ENCODE measurements around a stretch of chr21.

DNA sequence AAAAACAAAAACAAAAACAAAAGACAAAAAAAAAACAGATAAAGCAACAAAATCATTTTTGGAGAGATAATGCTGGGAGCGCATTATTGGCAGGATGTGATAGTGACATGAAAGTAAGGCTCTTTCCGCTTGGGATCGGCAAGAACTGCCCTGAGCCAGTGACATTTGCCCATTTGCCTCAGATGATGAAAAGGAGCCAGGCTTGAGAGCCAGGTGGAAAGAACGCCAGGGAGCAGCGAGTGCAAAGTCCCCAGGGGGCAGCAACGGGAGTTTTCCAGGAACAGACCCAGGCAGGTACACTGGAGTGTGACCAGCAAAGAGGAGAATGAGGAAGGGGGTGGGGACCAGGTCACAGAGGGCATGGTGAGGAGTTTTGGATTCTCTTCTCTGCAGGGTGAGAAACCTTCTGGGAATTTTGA, 10.8 kb upstream of the ETS2 start:
- PRO-cap: no peak

DNA sequence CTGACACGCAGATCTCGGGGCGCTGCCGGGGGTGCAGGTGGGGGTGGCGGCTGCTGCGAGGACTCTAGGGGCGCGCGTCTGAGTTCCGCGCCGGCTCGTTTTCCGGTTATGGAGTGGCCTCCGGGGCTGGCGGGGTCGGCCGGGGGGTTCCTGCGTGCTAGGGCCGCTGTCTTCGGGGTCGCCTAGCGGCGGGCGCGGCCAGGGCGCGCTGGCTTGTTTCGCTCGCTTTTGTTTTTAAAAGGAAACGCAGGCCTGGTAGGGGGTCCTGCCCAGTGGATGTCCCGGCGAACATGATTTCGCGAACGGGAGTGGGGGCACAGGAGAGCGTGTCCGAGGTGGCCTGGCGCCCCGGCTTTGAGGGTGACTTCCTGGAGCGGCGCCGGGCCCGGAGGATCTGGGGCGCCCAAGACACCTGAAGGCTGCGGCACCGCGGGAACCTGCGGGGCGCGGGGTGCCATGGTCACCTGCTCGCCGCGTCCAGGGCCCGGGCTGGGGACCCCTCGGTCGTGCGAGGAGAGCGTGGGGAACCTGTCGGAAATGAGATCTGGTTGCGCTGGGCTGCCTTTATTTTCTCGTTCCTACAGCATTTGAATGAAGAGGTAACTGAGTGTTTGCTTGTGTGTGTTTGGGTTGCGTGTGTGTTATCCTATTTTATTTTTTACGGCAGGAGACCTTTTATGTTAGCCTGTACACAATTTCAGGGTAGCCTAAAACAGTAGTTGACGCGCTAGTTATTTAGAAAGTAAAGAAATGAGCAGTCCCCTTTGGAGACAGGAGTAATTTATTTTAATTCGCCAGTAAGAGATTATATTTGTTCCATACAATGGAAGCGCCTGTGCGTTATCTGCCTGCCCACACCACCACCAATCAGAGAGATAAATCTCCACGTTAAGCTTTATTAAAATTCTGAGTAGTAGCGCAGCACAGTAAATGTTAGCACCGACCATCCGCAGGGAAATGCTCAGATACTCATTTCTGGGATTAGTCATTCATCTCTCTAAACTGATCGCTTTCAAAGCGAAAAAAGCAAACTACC, 799 bp downstream of the ETS2 start:
- PRO-cap: no peak

GRCh38 chr21:38817744-38818846, 12.4 kb downstream of the ETS2 start:
- PRO-cap: no peak

- PRO-cap: no peak
These were observed 17.6 kb downstream of the ETS2 start for GRCh38 chr21:38823351-38823778.

- PRO-cap: no peak
These were observed 47.6 kb downstream of the ETS2 start for GRCh38 chr21:38853287-38853832.

DNA sequence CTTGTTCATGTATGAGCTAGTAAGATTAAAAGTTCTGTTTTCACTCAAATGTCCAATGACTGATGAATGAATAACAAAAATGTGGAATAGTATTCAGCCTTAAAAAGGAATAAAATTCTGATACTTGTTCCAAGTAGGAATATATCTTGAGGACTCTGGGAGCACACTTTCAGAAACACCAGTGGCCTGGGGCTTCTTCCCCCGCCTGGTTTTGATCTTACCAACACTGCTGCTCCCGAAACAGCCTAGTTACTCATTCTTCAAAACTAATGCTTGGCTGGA, 115.8 kb downstream of the ETS2 start:
- PRO-cap: no peak

DNA sequence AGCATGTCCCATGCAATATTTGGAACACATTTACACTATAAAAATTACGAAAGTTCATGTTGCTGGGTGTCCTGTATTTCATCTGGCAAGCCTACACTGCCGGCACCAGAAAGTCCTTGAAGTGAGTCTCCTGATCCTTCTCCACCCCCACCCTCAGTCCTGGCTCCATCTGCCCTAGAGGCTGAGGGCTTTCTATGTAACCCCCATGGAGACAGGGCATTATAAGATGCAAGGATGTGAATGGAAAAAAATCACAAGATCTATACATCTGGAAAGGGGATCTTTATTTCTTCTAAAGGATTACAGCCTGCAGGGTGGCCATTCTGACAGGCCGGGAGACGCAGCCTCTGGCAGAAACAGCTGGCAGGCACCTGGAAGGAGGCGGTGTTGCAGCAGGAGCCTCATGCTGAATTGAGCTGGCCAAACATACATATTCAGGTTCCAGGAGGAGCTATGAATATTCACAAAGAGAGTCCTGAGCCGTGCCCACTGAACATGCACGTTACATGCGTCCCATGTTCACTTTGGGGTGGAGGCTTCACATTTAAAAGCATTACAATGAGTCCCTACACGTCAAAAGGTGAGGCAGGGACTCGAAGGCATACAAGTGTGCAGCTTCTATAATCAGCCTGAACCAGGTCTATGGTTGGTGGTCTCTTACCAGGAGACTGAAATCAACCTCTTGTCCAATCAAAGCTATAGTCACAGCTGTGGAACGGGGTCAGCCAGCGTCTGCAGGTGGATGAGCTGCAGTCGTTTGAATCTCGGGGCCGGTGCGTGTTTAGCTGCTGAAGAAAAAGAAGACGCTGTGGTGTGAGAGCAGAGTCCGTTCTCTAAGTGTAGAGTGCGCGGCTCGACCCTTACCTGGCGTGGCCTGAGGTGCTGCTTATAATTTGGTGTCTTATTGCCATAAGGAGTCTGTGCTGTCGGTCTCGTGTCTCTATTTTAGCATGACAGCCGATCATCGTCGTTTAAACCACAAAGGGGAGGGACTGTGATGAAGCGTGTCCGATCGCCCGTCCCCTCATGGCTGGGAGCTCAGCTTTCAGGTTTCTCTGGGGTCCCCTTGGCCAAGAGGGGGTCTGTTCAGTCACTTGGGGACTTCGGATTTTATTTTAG, 182.9 kb downstream of the ETS2 start:
- PRO-cap: no peak

GRCh38 chr21:38992338-38993348, 186.9 kb downstream of the ETS2 start:
- PRO-cap: no peak

GRCh38 chr21:39005997-39006577, 177.2 kb downstream of the PSMG1 start:
- PRO-cap: no peak

DNA sequence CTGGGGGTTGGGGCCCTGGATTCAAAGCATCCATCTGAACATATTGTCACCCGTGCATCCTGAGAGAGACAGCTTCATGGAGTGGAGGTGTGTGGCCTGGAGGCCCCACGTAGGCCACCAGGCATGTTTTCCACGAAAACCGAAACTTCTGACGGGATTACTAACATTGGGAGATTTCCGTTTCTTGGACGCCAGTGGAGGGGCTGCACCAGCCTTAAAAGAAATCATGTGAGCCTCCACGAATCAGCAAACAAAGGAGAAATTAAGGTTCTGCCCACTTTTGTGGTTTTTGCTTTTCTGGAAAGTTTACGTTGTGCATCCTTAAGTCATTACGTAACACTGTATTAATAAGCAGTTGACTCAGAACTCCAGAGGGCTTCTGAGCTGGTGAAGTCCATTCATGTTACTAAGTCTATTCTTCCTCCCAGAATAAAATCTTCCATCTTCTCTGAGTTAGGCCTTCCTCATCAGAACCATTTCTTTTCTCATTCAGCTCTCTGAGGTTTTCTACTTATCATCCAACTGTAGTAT, 168.5 kb downstream of the PSMG1 start:
- PRO-cap: no peak

DNA sequence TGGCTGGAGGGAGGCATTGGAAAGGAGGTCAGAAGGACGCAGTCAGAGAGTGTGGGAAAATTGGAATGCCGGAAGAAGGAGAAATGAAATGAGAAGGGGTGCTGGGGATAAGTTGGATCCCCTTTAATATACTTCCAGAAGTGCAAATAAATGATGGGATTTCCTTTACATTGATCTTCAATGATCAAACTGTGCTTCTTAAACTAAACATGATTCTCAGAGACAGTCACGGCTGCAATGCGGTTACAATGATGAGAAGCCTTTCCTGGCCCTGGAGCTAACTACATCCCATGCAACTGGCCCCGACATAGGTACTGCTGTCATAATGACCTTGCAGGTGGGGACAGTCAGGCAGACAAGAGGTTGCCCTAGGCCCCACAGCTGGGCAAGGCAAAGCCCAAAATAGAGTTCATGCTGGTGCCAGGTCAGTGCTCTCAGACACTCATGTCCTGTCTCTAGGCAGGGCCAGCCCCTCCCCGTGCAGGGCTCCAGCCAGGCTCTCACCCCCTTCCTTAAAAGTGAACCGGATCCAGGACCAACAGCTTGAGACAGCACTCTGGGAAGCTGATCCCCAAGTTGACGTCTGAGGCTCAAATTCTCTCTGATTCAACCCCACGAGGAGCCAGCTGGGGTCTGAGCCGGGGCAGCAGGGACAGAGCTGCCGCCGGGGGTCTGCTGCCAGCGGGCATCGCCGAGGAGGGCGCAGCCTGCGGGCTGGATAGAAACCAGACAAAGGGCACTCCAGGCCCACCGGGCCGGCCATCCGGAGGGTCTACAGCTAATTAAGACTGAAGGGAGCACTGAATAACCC, 96.2 kb downstream of the PSMG1 start:
- PRO-cap: unidirectional peak, plus-strand start at position 515 of the sequence

- PRO-cap: no peak
These were observed 42.3 kb upstream of the PSMG1 start for GRCh38 chr21:39225500-39225991.

DNA sequence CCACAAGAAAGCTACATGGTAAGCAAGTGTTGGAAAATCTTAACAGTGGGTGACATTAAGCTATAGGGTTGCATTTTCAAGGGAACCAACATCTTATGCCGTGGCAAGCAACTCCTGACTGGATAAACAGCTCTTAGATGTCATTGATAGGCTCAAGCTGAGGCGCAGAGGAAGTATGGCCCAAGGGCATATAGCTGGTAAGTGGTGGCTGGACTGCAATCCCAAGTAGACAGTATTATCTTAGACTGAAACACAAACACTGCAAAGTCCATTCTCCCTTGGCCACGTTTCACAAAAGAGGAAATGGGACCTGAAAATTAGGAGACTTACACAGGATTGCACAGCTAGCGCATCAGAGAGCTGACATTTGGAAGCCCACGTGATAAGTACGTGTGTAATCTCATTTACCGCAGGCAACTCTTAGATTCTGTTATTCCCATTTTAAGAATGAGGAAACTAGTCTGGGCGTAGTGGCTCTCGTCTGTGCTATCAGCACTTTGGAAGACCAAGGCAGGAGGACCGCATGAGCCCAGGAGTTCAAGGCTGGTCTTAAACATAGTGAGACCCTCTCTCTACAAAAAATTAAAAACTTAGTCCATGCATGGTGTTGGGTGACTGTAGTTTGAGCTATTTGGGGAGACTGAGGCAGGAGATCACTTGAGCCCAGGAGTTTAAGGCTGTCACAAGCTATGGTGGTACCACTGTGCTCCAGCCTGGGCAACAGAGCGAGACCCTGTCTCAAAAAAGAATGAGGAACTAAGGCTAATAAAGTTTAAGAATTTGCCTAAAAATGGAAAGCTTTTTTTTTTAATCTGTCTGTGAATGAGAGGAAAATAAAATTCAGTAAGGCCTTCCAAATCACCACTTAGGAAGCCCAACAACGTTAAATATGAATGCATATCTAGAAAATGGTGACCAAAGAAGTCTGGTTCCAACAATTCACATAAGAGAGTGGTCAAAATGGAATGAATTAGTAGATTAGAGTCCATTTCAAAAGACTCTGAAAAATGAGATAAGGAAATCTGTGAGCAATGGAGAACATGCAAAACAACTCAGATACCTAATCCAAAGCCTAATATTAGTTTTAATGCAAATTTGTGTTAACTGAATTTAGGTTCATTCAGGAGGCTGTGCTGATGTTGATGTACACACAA, 4.3 kb upstream of the BRWD1 start:
- PRO-cap: no peak

DNA sequence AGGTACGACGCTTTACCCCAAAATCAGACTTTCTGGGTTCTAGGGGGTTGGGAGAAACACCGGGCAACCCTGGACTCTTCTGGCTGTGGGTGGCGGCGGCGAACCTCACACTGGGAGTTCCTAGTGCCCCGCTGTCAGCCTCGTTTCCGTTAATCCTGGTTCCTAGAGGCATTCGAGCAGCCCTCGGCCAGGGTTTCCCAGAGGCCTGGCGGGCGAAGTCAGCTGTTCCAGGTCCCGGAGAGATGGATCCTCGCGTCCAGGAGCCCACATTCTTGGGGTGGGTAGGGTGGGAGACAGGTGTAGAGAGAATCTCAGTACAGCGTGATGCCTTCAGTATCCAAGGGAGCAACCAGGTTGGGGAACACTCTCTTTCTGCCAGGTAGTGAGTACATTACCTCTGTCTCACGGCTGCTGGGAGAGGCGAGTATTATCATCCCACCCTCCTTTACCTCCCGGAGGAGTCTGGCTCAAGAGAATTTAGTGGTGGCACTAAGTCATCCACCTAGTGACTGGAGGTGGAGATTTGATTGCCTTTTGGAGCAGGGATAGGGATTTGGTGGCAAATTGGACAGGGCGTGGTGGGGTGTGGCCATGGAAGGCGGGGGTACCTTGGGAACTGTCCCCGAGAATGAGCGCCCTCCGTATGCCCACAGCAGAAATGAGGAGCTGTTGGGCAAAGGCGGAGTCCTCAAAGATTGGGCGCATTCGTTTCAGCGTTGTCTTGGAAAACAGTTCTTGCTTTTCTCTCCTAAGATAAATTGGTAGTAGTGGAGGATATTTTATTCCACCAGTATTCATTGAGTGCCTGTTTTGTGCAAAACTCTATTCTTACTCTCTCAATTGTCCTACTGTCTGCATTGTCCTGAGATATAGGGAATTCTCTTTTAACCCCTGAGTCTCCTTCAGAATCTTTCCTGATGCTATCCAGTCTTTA, 786 bp downstream of the GET1 start:
- PRO-cap: no peak

DNA sequence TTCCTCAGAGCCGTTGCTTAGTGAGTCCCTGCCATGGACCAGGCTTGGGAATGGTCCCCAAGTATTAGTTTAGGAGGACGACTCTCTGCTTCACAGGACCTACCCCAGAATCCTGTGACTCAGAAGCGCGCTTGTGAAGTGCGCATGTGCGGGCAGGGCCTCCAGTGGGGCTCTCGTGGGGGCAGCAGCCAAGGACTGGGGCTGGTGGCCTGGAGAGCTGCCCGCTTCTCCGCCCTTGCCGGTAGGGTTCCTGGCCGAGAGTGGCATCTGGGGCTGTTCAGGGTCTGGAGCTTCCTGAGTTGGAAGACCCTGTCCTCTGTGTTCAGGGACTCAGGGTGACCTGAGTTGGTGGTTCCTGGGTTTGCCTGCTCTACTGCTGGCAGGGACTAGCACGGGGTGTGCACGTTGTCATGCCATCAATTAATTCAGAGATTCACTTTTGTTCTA, 6.2 kb downstream of the GET1 start:
- PRO-cap: no peak

GRCh38 chr21:39388549-39388883, 8.4 kb downstream of the GET1 start:
- PRO-cap: no peak

DNA sequence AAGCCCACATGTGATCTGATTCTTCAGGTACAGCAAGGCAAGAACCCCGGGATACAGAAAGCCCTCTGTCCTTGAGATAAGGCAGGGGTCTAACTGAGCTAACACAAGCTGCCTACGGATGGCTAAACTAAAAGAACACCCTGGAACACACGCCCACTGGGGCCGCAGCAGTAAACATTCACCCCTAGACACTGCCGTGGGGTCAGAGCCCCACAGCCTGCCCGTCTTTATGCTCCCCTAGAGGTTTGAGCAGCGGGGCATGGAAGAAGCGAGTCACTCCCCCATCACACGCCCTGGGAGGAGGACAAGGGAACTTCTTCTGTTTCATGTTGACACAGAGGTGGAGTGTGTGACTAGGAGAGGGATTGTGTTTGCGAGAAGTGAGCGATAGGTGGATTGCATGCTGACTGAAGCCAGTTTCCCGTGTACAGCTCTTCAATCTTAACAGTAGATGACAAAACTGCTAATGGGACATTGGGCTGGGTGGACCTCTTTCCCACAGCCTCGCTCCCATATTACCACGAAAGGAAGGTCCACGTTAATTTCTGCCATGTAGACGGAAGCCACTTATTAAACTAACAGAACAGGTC, 25.9 kb downstream of the B3GALT5 start:
- PRO-cap: no peak

GRCh38 chr21:39676051-39676699, 63.4 kb downstream of the B3GALT5 start:
- PRO-cap: no peak

DNA sequence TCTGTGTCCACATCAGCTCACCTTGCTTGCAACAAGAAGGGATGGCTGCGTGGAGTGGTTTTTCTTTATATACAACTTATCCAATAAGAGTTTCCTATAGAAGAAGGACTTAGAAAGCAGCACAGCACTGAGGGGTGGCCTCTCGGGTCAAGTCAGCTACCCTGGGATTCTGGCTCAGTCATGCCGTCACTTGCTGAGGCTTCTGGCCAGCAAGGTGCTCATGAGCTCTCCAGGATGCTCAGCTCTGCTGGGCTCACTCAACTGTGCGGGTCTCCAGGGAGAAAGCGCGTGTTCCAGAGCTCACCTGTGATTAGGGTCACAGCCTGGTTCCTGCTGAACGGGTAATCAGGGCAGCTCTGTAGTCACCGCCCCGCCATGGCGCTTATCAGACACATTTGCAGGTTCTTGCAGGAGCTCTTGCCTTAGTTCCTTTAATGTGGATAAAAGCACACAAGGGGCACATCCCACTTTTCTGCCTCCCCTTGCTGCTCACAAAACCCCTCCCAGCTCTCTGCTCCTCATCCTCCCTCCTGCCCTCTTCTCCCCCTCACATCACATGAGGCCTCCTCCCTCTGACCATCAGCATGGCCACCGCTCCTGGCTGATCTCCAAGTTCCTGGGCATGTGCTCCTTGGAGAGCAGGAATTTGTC, 1.9 kb downstream of the PCP4 start:
- PRO-cap: no peak

DNA sequence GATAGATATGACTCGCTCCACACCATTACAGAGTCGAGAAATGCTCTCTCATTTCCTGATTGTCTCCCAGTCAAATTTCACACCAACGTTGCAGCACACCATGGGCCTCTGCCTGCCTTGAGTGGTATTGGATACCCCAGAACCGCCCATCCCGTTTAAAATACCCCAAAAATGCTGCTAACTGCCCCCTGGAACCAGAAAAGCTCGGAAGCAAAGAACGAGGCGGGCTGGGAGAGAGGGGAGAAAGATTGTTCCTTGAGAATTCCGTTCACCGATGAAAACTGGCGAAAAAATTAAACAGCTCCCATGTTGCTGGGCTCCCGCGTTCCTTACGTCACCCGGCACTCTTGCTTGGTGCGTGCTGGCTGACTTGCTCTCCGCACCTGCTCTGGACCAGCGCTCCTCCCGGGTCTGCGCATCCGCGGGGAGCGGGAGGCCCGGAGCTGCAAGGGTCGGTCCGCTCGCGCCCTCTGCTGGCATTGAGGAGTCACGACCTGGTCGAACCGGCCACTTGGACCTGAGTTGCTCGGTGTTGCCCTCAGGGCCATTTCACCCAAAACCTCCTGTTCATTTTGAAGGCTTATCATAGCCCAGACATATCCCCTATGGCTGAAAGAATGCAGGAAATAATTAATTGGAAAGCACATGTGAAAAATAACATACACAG, 99.1 kb upstream of the BACE2 start:
- PRO-cap: no peak

All from left cardiac atrium (tissue), 1 donor.